Omental fat pad (tissue), 4 donors: ENCODE results near the gene PLEKHA5.

GRCh38 chr12:18261712-18262306, 491 bp downstream of the PIK3C2G start:
- PRO-cap = no peak
- RAMPAGE, long total RNA, 4 experiments = no peak in any of the 4 experiments

GRCh38 chr12:18262467-18262863, 1.1 kb downstream of the PIK3C2G start:
- PRO-cap = no peak
- RAMPAGE, long total RNA, 4 experiments = no peak in any of the 4 experiments

DNA sequence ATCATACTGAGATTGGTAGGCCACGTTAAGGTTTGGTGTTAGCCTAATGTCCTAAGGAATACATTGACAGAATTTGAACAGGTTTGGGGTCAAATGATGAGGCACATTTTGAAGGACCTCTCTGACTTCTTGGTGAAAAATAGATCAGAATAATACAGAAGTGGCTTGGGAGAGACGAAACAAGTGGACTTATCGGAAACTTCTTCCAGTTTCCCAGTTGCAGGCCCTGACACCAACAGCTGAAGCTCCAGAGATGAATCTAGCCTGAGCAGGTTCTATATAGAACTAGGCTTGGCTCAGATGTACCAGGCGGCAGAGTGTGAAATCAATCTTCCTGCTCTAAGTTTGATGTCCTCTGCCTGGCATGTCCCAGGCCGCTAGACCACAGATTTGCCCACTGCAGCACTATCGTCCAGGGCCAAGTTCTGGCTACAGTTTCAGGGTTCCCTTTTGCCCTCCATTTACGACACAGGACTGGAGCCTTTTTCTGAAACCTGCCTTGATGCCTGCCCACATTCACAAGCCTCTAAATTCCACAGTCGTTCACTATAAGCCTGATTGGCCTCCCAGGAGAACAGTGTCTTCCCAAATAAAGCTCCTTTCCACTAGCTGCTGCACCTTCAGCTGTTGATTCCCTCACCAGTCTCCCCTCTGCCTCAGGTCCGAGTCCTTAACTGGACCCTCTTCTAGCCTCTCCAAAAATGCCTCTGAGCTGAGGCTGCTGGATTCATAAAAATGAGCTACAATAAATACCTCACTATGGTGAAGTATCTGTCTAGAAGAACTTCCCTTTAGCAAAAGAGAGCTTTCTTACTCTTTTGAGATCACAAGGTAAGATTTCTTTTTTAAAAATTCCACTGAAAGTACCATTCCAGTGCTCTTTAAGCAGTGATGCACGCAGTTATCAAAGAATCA, 91.2 kb upstream of the PLEKHA5 start:
- PRO-cap = no peak
- RAMPAGE, long total RNA, 4 experiments = no peak in any of the 4 experiments

DNA sequence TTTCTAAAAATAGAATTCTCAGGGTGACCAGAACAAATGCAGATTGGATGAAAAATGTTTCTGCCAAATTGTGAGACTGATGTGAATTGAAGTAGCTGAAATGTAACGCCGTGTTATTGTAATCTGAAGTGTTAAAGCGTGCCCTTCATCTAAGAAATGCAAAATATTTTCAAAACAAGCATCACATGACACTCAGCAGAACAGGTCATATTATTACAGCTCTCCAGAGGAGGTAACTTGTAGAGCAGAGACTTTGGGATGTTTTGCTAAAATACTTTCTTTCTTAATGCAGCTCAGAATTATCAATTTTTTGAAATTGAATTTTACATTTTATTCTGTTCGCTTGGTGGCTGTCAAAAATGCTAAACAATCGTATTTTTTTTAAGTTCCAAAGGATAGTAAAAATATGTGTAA, 89.9 kb upstream of the PLEKHA5 start:
- PRO-cap = no peak
- RAMPAGE, long total RNA, 4 experiments = no peak in any of the 4 experiments

- PRO-cap = no peak
- RAMPAGE, long total RNA, 4 experiments = no peak in any of the 4 experiments
Measured at GRCh38 chr12:19066219-19066831, 63.2 kb upstream of the PLEKHA5 start.

DNA sequence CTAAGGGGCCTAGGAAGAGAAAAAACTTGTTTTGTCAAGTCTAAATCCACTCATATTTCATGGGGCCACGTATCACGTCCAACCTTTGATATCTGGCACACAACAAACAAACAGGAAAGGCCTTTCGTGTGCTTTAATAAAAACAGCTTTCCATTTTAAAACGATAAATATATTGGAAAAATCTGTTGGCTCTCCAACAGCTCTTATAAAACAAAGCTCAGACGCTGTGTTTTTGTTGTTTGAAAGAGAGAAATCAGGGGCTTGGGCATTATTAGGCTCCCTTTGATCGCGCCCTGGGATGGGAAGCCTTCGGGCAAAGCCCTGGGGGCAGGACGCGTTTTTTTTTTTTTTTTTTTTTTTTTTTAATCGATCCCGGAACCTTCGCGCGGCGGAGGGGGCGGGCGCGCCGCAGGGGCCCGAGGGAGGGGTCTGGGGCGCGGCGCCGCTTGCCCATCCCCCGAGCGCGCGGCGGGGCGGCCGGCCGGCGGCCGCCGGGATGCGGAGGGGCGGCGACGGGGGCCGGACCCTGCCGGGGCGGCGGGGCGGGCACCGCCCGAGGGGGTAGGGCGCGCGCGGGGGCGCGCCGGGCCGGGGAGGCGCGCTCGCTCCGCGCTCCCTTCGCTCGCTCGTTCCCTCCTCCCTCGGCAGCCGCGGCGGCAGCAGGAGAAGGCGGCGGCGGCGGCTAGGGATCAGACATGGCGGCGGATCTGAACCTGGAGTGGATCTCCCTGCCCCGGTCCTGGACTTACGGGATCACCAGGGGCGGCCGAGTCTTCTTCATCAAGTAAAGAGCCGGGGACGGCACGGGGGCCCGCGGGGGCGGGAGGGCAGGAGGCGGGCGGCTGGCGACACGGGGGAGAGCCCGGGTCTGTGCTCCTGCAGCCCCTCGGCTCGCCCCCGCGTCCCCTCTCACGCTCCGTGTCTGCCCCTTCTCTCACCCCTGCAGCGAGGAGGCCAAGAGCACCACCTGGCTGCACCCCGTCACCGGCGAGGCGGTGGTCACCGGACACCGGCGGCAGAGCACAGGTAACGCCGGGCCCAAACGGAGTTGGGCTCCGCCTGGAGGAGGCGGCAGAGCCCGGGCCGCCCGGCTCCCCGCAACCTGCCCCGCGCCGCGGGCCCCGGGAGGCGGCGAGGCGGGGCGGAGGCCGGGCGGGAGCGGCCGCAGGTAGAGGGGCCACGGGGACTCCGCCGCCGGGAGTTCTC, at the start of gene PLEKHA5:
Gene PLEKHA5 (plus strand): TSS at position 629 of the 1,206 bp plus-strand sequence.
- PRO-cap = no peak
- RAMPAGE, long total RNA, 4 experiments = start-site peak on the plus strand in 1 of 4 experiments, centred at position 638 of the sequence, 117 reads per replicate

GRCh38 chr12:19353750-19354151, 85.5 kb upstream of the AEBP2 start:
- PRO-cap = no peak
- RAMPAGE, long total RNA, 4 experiments = no peak in any of the 4 experiments

DNA sequence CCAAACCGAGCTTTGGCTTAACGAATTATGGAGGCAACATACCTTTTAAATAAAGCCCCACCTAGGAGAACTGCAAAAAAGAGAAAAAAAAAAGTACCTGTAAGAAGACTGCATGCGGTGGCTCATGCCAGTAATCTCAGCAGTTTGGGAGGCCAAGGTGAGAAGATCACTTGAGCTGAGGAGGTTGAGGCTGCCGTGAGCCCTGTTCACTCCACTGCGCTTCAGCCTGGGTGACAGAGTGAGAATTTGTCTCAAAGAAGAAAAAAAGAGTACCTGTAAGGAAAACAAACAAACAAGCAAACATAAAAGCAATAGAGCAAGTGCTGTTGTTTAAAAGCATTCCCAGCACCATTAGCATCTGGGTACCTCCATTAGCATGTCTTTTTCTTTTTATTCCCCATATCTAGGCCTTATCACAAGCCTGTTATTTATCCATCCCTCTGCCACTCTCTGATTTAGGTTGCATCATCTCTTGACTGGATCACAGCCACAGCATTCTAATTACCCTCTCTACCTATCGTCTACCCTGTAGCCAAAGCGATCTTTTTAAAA, 423.0 kb upstream of the PDE3A start:
- PRO-cap = no peak
- RAMPAGE, long total RNA, 4 experiments = no peak in any of the 4 experiments

GRCh38 chr12:20024213-20024641, 344.1 kb upstream of the PDE3A start:
- PRO-cap = no peak
- RAMPAGE, long total RNA, 4 experiments = no peak in any of the 4 experiments

GRCh38 chr12:21456577-21457009, 19.1 kb downstream of the PYROXD1 start:
- PRO-cap = no peak
- RAMPAGE, long total RNA, 4 experiments = no peak in any of the 4 experiments

GRCh38 chr12:21656019-21656471, 1.6 kb downstream of the LDHB start:
- PRO-cap = no peak
- RAMPAGE, long total RNA, 4 experiments = no peak in any of the 4 experiments

DNA sequence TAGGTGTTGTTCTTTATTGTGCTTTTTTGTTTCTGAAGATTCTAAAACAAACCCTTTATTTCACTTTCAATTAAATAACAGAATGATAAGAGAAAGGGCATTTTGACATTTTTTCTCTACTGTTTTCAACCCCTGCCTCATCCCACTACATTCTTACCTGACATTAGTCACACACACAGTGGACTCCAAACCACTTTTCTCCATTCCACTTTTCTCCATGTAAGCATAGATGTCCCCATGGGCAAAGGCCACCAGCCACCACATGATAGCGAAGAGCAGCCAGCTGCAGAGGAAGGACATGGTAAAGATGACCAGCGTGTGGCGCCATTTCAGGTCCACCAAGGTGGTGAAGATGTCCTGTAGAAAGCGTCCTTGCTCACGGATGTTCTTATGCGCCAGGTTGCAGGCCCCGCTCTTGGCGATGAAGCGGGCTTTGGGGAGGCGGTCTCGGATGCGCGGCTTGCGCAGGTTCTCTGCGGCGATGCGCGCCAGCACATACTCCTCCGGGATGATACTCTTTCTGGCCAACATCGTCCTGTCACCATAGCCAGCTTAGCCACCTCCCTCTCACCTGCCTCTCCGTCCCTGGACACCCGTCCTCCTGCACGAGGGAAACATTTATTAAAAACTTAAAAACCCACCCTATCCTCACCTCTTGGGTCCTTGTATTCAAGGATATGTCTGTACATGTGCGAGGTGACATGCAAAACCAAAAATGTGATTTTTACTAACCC, 1.3 kb downstream of the KCNJ8 start:
- PRO-cap = no peak
- RAMPAGE, long total RNA, 4 experiments = no peak in any of the 4 experiments

DNA sequence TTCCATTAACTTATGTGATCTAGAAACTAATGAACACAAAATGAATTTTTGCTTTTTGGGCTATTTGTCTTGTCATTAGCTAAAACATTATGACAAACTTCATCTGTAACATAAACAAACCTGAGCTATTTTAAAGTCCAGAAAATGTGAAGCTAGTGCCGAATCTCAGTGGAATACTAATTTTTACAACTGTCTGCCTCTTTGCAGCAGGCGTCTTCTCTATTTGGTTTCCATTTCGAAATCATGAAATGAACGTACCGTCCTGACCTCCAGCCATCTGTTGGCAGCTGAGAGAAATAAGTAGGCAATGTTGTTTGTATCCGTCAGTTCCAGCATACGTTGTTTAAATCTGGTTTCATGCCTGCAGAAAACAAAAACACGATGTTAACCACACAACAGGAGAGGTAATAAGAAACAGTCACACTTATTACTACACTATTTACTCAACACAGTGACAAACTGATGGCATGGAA, 54.2 kb upstream of the KCNJ8 start:
- PRO-cap = no peak
- RAMPAGE, long total RNA, 4 experiments = no peak in any of the 4 experiments

DNA sequence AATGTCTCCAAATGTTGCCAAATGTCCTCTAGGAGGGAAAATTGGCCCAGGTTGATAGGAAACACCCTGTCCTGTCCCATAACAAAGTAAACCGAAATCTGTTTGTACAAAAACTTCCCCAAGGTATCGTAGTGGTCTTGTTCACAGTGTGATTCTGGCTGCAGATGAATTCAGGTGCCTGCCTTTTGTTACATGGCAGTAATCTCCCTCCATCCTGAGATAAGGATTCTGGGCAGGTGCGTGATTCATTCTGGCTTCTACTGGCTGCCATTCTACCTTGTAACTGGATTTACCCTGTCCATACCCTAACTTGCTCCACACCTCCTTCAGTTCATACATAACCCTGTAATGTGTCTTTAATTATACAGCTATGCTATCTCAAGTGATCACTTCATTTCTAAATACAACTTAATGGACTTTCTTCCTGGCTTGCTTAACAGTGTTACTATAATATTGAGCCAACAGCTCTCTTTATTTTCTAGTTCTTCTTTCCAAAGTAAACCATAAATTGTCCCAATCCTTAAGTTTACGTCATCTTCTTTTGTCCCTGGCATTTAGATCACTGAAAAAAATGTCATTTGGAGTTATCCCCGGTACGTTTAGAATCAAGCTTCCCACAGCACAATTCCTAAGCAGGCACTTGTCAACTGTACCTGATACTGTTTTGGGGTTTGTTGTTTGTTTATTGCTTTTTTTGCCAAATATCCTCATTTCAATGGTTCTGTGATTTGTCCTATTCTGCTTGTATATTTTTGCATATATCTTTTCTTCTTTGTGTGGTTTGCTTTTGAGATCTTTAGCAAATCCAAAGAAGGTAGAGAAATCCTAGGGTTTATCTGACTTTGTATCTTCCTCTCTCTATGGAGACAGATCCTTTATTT, 75.9 kb upstream of the KCNJ8 start:
- PRO-cap = no peak
- RAMPAGE, long total RNA, 4 experiments = no peak in any of the 4 experiments

DNA sequence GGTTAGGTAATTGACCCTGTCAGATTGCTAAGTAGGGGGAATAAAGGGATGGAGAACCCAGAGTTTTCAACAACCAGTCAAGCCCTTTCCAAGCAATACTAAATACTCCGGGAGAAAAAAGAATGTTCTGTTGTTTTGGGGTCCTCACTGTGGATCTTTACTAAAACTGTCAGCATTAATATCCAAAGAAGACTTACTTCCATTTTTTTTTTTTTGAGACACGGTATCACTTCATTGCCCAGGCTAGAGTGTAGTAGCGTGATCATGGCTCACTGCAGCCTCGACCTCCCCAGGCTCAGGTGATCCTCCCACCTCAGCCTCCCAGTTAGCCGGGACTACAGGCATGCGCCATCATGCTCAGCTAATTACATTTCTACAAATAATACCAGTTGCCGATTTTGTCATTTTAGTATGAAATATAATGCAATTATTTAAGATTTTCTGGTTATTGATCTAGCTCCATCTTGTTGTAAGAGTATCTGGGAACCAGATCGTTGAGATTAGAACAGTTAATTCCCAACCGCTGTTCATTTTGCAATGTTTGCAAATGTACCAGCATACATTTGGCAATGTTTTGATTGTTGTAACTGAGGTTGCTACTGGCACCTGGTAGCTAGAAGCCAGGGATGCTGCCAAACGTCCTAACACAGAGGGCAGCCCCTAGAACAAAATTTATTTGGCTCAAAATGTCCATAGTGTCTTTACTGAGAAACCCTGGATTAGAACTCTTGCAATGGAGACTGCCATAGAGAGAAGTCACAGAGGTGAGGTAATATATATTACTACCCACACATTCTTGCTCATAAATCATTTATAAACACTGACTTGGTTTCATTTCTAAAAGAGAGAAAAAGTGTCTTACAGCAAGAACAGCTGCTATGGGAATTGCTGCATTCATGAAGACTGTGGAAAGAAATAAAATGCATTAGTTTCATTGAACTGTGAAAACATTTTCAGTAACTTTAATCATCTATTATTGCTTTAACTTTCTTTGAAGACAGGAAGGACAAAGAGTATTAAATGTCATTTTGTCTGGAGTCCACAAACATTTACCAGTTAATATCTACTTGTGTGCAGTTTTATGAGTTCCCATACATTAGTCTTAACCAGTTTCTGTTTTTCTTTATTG, 46.4 kb downstream of the ABCC9 start:
- PRO-cap = no peak
- RAMPAGE, long total RNA, 4 experiments = no peak in any of the 4 experiments

- PRO-cap = no peak
- RAMPAGE, long total RNA, 4 experiments = no peak in any of the 4 experiments
Measured at GRCh38 chr12:22043700-22044318, 2.2 kb upstream of the CMAS start.

DNA sequence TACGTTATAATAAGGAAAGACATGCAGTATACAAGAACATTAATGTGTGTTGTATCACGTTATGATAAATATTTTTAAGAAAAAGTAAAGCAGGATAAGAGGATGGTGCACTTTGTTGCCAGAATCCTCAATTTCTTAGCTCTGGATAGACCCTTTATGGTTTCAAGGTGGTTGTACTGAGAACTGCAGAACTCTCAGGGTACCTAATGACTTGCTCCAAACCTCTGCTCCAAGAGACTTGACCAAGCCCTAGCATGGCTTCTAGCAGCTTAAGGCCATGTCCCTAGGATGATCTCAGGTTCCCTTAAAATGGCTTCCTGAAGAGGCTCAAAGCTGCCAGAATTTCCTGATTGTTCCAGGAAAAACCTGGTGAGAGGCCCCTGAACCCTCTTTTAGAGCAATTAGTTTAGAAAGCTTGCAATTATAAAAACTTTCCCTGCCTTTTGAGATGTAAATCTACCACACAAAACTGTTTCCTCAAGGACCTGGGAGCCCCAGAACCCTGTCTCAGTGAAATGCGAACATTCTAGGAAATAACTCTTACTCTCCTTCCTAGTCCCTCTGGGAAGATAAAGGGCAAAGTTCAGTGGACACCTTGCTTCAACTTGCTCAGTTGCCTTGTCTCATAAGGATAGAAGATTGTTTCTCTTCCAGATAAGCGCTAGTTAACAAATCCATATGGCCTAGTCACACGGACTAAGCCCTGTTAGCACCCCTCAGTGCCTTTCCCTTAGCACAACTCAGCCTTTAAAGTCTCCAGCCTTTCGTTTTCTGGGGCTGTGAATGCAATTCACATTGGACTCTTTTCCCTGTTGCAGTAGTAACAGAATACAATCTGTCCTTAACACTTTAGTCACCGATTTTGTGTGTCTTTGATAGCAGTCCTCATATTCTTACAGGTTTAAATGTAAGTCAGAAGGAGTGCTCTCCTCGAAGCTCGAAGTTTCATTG, 2.5 kb downstream of the CMAS start:
- PRO-cap = no peak
- RAMPAGE, long total RNA, 4 experiments = no peak in any of the 4 experiments

GRCh38 chr12:22146623-22147173, 100.7 kb downstream of the CMAS start:
- PRO-cap = no peak
- RAMPAGE, long total RNA, 4 experiments = no peak in any of the 4 experiments

DNA sequence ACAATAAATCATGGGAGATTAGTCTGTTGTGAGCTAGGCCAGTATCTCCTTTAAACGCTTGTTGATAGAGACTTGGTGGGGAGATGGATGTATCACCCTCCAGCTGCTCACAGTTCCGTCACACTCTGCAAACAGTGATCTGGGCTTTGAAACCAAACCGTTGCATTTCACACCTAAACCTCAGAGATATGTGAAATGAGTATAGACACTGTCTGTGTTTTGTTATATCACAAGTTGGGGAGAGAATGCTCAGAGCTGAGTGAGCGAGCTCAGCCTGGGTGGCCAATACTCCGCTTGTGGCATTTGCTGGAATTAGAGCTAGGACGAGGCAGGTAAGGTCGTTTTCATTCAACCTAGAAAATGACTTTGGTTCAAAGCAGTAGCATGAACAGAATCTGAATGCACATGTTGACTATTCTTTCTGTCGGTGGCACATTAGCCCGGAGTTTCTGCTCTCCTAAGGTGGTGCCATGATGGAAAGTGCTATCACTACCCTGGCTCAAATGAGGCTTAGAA, 75.2 kb upstream of the ST8SIA1 start:
- PRO-cap = no peak
- RAMPAGE, long total RNA, 4 experiments = no peak in any of the 4 experiments

DNA sequence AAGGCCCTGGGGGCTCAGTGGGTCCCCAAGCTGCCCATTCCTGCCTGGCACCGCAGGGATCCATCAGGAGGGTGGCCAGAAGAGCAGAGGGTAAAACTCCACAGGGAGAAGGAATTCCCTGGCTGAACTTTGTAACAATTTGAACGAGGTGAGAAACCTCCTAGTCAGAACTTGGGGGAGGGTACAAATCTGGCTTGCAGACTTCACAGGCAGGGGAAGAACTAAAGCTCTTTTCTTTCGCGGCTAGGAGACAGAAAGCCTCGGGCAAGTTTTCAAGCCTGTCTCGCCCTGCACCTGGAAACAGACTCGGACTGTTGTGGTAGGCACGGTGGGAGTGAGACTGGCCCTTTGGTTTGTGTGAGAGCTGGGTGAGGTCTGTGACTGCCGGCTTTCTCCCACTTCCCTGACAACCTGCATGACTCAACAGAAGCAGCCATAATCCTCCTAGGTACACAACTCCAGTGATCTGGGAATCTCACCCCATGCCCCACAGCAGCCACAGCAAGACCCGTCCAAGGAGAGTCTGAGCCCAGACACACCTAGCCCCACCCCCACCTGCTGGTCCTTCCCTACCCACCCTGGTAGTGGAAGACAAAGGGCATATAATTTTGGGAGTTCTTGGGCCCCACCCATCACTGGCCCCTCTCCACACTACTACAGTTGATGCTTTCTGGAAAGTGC, 102.6 kb upstream of the ST8SIA1 start:
- PRO-cap = no peak
- RAMPAGE, long total RNA, 4 experiments = no peak in any of the 4 experiments